ENCODE measurements around the gene DIP2A.

DNA sequence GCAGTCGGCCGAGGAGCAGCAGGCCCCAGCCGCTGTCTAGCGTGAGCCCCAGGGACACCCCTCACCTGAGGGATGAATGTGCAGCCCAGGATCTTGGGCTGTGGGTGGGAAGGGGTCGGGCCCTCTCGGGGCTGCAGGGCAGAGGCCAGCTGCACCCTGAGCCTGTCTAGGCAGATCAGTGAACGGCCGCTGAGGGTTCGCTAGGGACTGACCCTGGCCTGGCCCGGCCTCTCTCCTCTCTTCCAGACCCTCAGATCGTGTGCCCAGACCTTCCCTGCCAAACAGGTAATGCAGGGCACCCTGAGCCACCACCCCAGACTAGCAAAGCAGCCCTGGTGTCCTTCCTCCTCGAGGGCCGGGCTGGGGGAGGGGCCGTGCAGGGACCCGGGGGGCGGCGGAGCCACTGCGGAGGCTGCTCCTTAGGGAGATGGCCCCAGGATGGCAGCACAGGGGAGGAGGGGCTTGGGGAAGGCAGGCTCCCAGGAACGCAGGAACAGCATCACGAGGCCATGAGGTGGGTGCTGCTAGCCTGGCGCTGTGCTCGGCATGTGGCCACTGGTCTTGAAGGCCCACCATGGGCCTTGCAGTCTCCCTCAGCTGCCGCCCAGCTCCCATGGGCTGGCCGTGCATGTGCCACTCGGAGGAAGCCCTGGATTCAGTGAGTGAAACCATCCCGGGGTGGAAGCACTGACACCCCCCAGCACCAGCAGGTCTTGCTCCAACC is 28.5 kb downstream of the COL6A2 start:
- PRO-cap, 2 experiments = no peak in any of the 2 experiments

DNA sequence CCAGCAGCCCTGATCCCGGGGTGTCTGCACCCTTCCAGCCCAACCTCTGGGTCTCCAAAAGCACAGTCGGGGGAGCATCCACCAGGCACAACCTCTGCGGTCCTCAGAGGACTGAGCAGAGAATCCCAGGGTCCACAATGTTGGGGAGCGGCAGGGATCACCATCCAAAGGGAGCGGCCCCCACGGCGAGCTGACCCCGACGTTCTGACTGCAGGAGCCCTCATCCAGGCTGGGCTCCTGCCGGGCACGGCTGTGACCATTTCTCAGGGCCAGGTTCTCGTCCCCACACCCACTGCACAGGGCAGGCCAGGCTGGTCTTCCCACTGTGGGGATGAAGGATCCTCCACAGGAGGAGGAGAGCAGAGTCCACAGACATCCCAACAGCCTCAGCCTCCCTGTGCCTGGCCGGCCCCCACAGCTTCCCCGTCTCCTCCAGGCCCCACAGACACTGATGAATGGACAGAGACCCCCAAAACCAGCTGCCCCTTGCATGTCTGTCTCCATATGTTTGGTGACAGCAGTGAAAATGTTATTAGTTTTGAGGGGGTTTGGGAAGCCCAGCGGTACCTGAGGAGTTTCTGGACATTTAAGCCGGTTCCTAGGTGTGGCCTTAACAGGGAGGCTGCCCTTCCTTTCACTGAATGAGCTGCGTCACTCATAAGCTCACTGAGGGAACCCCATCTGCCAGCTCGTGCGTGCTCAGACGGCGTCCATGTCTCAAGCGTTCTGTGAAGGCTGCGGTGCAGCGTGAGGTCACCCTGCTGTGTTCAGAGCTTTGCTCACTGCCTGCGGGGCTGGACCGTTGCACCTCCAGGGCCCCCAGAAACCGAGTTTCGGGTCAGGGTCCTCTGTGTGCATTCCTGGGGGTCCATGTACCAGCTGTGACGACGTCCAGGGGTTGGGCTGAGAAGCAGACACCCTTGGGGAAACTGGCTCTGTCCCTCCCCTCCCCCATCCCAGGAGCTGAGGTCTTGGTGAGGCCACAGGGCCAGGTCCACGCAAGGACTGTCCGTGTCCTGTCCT is 24.9 kb downstream of the FTCD start:
- PRO-cap, 2 experiments = no peak in any of the 2 experiments

- PRO-cap, 2 experiments = no peak in any of the 2 experiments
Measured at GRCh38 chr21:46226530-46227609, 1.7 kb downstream of the LSS start.

GRCh38 chr21:46242218-46243130 is 13.9 kb upstream of the LSS start:
- PRO-cap, 2 experiments = no peak in any of the 2 experiments

DNA sequence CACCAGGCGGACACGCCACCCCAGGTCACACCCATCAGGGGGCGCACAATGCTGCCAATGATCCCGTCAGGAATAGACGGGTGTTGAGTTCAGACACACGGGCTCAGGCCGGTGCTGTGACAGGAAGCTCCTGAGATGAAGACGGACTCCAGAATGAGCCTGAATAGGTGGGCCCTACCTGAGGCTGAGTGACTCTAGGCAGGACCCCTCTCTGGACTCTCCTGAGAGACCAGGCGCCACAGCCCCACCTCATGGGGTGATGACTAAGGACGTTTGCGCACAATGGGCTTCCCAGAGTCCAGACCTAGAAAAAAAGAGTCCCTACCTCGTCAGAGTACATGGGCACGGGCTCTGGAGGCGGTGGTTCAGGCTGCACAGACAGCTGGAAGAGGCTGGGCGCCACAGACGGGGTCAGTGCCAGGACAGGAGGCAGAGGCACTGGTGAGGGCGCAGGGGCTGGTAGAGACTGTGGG is 20.4 kb downstream of the MCM3AP start:
- PRO-cap, 2 experiments = no peak in any of the 2 experiments

- PRO-cap, 2 experiments = no peak in any of the 2 experiments
Measured at GRCh38 chr21:46284080-46284626, 1.3 kb downstream of the MCM3AP start.

DNA sequence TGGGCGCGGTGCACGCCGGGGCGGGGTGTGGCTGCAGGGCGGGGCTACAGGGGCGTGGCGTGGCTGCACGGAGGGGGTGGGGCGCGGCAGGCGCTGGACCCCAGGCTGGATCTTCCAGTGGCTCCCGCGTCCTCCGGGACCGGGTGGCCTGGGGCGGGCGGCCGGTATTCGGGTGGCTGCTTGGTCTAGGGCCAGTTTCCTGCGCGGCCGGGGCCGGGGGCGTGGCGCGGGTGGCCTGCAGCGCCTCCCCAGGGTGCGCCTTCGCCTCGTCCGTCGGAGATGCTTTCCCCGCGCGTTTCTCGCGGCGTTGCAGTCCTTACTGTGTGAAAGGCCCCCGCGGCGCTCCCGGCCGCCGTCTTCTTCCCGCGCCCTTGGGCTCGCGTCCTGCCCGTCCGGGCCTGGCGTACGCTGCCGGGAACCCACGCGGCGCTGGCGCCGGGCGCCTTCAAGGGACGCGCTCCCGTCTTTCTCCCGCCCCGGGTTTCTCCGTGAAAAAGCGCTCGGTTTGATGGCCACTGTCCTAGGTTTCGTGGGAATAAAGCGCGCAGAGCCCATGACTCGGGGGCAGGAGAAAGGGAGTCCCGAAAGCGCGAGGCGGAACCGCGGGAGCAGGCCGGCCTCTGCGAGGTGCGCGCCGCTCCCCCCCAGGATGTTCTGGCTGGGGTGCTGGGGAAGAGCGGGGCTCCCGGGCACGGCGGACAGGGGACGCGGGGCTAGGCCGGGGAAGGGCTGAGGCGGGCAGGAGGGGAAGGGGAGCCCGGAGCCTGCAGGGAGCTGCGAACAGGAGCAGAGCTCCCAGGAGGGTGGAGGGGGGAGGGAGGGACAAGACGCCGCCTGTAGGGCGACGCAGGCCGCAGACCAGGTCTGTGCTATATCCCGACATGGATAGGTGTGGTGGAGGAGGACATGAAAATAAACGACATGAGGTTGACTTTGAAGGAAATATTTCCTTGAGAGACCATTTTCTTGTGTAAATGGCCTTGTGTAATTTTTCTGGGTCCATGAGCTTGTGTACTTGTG is 938 bp downstream of the PCNT start:
- PRO-cap, 2 experiments = peak in 2 of 2 experiments; most common plus-strand start position 117 of the sequence (in 2); most common minus-strand start position 656 of the sequence (in 1)

DNA sequence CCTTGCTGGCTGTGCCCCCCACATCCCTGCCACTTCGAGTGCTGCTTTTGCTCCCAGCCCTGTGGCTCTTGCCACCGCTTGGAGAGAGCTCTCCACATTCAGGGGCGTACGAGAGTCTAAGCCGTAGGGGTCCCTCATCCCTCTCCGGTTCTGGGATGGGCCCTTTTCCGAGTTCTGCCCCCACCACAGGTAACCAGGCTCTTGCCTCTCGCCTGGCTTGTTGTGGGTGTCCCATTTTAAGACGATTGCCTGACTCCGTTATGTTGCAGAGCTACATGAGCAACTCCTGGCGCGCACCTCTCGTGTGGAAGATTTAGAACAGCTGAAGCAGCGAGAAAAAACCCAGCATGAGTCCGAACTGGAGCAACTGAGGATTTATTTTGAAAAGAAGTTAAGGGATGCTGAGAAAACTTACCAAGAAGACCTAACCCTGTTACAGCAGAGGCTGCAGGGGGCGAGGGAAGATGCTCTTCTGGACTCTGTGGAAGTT is 28.9 kb downstream of the PCNT start:
- PRO-cap, 2 experiments = no peak in any of the 2 experiments

- PRO-cap, 2 experiments = peak in 2 of 2 experiments; most common plus-strand start chr21:46458152 (in 1); most common minus-strand start chr21:46458688 (in 2)
Measured at GRCh38 chr21:46457710-46458767, 652 bp upstream of the DIP2A start.

- PRO-cap, 2 experiments = peak in 2 of 2 experiments; most common plus-strand start chr21:46458895 (in 1)
Measured at GRCh38 chr21:46458768-46459259, at the start of gene DIP2A. TSS of gene DIP2A (plus strand) at chr21:46458891.

- PRO-cap, 2 experiments = no peak in any of the 2 experiments
Measured at GRCh38 chr21:46468027-46468642, 9.4 kb downstream of the DIP2A start.

GRCh38 chr21:46548522-46549391 is 56.1 kb downstream of the S100B start:
- PRO-cap, 2 experiments = no peak in any of the 2 experiments

DNA sequence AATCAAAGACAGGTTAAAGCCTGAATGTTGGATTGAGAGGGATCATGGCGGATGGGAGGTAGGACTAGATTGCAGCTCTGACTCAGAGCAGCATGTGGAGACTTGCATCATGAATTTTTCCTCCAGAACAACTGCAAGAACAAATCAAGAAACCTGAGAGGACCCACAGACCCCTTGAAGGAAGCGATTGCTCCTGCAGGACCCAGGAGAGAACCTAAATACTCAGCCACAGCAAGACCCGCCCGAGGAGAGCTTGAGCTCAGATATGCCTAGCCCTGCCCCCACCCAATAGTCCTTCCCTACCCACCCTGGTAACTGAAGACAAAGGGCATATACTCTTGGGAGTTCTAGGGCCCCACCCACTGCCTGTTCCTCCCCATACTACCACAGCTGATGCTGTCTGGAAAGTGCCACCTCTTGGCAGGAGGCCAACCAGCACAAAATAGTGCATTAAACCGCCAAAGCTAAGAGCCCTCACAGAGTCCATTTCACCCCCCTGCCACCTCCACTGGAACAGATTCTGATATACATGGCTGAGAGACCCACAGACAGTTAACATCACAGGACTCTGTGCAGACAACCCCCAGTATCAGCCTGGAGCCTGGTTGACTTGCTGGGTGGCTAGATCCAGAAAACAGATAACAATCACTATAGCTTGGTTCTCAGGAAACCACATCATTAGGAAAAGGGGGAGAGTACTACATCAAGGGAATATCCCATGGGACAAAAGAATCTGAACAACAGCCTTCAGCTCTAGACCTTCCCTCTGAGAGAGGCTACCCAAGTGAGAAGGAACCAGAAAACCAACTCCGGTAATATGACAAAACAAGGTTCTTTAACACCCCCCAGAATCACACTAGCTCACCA is 19.3 kb downstream of the S100B start:
- PRO-cap, 2 experiments = no peak in any of the 2 experiments

DNA sequence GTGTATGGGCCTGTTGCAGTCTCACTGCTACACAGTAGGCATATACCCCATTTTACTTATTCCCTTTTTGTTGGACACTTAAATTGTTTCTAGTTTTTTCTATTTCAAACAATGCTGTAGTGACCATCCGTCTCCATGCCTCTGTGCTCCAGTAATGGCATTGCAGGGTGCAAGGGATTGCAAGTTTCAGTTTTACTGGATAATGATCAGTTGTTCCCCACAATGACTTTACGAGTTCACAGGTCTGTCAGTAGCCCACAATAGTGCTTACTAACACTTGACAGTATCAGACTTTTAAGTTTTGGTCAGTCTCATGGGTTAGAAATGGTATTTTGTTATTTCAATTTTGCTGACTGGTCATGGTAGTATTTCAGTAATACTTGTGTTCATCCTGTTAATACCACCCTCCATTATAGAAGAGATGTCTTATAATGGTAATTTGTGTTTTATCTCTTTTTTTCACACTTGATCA is 2.9 kb downstream of the PRMT2 start:
- PRO-cap, 2 experiments = no peak in any of the 2 experiments